CD14-positive monocyte (primary cell): ENCODE measurements around a stretch of chr16.

DNA sequence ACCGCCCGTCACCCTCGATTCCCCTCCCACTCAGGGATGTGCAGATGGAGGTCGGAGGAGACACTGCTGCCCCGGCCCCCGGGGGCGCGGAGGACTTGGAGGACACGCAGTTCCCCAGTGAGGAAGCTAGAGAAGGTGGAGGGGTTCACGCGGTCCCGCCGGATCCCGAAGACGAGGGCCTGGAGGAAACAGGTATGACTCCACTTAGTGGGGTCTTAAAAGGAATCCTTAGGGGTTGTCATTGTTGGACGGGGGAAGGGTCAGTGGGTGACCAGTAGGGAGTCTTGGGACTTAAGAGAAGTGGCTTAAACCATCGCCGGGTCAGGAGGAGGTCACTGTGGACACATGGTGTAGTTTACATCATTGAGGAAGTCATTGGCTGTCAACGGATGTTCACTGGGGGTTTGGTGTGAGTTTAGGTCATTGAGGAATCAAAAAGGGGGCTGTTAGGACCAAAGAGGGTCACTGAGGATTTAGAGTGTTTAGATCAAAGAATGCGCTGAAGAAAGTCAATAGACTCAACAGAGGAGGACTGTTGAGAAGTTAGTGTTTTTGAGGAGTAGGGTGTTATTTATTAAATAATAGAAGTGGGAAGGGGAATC, 553 bp downstream of the MON1B start:
- CAGE, long polyA plus RNA: no peak

- CAGE, long polyA plus RNA: no peak
These were observed 355.6 kb downstream of the WWOX start for GRCh38 chr16:78454862-78455615.

GRCh38 chr16:78537312-78537923, 438.0 kb downstream of the WWOX start:
- CAGE, long polyA plus RNA: no peak

DNA sequence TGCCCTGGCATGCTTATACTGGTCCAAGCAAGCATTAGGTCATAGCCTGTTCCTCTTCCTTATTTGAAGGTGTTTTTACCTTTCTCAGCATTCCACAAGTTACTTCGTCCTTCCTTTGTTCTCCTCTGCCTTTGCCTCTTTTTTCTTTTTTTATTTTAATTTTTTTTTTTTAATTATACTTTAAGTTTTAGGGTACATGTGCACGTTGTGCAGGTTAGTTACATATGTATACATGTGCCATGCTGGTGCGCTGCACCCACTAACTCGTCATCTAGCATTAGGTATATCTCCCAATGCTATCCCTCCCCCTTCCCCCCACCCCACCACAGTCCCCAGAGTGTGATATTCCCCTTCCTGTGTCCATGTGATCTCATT, 548.7 kb downstream of the MAF start:
- CAGE, long polyA plus RNA: no peak

GRCh38 chr16:79286838-79287558, 313.5 kb downstream of the MAF start:
- CAGE, long polyA plus RNA: no peak

DNA sequence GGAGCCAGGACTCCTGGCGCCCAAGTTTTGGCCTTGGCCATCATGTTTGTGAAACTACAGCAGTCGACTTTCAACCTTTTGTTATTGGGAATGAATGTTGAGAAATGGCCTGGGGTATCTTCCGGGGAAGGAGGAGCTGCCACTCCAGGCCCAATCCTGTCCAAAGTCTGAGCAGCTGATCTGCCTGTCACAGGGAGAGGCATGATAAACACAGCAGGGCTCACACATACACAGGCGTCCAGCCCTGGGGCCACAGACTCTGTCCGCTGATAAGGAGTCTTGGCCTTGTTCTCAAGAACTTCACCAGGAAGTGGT, 199.8 kb downstream of the MAF start:
- CAGE, long polyA plus RNA: no peak

DNA sequence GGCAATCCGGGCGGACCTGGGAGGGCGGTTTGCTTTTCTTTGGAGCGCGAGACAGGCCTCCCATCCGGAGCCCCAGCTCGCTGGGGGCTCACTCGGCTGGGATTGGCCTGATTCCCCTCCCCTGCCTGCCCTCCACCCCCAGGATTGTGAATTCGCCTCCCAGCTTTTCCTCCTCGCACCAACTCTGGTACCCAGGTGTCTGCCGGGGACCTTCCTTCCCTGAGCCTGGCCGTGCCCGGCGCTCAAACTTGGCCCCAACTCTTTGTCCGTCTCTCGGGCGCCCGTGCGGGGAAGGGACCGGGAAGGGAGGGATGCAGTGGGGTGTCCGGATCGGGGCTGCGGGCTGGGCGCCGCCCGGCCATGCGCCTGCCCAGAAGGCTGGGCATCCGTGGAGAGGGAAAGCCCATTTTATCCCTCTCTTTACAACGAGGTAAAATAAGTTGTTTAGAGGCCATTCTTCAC, 518 bp upstream of the MAF start:
- CAGE, long polyA plus RNA: no peak

GRCh38 chr16:79848689-79849416, 248.3 kb upstream of the MAF start:
- CAGE, long polyA plus RNA: no peak

- CAGE, long polyA plus RNA: no peak
These were observed 249.8 kb upstream of the MAF start for GRCh38 chr16:79850377-79850764.

DNA sequence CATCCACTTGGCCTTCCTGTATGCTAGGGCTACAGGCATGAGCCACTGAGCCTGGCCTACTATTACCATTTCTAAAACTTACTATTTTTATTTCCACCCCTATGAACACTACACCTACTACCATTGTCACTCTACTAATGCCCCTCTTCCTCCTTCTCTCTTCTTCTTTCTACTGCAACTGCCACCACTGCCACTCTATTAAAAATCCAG, 330.3 kb upstream of the MAF start:
- CAGE, long polyA plus RNA: no peak

DNA sequence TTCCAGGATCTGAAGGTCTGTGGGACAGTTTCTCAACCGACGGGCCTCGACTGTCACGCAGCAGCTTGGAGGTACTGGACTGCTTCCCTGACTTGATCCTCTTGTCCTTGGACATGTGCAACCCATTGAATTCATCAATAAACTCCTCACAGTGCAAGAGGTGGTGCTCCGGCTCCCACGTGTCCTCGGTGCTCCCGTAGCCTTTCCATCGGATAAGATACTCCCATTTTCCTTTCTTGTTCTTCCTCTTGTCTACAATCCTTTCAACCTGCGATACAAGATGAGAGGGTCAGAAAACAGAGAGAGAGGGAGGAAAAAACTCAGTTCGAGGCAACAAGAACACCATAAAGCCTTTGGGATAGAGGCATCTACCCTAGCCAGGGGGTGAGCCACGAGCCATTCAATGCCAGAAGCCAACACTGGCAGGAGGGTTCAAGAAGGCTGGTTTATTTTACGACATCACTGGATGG, 119.5 kb downstream of the CDYL2 start:
- CAGE, long polyA plus RNA: no peak

DNA sequence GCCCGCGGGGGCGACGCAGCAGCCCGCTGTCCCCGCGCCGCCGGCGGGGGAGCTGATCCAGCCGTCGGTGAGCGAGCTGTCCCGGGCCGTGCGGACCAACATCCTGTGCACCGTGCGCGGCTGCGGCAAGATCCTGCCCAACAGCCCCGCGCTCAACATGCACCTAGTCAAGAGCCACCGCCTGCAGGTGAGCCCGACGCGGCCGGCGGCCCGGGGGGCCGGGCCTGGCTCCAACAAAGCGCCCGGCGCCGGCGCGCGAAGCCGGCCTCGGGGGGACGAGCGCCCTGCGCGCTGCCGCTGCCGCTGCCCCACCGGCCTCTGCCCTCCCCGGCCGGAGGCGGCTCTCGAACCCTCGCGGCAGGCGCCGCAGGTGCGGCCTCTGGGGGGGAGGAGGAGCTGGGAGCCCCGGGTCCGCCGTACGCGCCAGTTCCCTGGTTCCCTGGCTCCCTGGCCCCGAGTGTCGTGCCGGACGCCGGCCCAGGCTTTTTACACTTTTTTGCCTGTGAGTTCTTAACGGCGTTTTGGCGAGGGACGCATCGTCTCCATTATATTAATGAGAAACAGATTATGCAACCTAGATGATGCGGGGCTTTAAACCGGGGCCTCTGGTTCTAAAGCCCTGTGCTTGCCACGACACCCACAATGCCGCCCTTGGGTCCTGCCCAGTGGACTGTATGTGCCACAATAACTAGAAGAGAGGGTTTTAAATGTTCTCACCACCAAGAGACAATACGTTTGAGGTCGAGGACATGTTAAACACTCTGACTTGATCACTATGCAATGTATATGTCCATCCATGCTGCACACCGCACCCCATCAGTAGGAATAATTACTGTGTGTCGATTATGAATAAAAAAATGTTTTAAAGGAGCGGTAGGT, 617 bp downstream of the ATMIN start:
- CAGE, long polyA plus RNA: no peak

DNA sequence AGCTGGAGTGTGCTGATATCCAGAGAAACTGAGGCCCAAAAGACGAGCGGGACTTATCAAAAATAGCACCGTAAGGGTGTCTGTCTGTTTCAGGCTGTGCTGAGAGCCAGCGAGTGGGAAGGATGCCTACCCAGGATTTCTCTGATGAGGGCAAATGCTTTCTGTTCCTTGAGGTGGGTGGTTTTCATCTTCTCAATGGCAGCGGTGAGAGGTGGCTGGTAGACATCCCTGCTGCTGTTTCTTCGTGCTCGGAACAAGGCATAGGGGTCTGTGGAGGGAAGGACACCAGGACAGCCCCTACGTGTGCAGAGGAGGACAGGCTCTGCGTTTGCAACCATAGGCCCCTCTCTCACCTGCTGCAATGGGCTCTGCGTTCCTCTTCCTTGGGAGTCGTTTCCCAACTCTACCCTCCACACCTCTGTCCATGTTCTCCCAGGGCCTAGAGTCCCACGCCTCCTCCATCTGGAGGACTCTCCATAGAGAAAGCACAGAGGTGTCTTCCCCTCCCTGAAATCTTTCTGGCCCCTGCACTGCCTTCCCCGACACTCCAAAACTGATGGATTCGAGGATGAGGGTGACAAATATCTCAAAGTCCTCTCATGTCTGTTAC, 37.3 kb upstream of the GCSH start:
- CAGE, long polyA plus RNA: no peak

DNA sequence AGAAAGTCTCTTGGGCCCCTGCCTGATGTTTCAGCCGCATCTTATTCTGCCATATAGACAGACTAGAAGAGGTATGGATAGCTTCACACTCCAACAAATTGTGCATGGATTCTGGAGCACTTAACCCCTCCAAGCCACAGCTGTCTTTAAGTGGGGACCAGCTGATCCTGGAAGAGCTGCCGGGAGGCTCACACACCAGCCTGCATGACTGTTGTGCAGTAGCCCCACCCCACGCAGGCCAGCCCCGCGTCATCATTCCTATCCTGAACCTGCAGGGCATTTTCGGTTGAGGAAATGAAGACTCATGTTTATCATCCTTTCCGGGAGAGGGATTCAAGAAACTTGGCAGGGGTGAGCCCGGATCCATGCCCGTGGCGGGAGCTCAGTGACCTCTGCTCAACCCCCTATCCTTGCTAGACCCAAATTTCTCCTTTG, 43.6 kb upstream of the CMIP start:
- CAGE, long polyA plus RNA: no peak

GRCh38 chr16:81415646-81416216, 28.9 kb upstream of the CMIP start:
- CAGE, long polyA plus RNA: no peak

DNA sequence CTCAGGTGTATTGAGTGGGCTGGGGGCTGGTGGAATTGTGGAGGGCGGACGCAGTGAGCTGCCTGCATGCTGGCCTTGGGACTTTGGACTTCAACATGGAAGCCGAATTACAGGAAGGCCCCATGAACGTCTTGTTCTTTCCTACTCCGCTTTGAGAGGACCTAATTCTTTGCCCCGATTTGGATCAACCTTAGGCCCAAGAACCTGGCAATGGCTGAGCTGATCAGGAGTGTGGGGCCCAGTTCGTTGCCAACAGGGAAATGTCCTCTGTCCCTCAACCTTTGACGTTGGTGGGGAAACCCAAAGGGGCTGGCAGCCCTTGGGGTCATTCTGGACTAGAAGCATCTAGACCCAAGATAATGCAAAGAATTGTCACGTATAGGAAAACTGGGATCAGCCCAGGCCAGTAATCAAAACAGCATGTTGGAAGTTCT, 24.3 kb downstream of the CMIP start:
- CAGE, long polyA plus RNA: no peak

DNA sequence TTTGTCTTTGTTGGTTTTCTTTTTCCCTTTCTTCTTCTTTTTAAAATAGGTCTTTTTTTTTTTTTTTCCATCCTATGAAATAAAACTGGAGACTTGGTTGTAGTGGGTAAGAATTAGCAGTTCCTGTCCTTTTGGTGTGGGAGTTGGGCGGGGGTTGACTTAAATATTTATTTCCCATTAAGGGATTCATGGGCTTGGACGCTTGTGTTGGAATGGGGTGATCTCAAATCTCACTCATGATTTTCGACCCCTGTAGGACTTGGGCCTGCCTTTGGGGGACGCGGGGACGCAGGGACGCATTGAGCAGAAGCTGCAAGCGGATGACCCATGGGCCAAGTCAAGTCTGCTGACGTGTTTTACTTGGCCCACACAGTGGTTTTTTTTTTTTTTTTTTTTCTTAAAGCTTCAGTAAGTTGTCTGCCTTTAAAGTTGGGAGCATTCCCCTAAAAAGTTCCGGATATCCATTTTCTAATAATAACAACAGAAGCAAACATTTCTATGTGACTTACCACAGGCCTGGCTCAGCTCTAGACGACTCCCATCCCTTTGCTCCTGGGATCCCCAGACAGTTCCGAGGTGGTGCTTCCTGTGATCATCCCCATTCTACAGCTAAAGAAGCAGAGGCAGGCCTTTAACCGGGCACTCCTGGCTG, 29.0 kb downstream of the CMIP start:
- CAGE, long polyA plus RNA: no peak

GRCh38 chr16:81478676-81479372, 34.2 kb downstream of the CMIP start:
- CAGE, long polyA plus RNA: no peak

DNA sequence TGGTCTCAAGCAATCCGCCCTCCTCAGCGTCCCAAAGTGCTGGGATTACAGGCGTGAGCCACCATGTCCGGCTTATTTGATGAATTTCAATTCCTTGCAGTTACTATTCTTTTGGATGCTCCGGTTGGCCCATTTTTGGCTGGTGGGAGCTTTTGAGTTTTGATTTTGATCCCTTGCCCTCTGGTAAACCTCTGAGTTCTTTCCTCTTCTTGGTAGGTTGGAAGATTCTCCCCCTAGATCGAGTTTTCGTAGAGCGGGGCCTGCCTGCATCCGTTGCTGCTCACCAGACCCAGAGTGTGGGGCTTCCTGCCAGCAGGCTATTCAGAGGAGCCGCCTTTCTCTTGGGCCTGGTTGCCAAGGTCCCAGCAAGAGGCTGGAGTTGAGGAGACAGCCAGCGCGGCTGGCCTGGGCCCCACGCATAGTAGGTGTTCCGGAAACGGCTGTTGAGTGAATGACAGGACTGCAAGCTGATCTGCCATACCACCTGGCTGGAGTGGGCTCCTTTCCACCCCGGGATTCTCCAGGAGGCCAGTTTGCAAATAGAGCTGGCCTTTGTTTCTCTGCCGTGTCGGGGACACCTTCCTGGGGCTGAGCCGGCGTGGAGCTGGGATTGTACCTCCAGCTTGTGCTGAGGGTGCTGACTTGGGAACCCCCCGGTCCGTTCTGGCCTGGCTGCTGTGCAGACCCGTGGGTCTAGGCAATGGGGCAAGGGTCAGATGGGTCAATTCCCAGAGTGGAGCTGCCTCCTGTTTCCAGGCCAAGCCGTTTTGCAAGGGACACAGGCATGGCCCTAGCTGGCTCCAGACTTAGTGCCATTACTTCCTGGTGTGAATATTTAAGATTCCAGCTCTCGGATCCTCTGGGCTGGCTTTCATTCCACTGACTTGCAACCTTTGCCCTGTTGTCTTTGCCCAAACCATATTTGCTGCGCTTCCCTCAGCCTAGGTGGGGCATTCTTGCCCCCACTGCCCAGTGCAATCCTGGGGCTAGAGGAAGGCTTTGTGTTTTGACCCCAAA, 68.7 kb downstream of the CMIP start:
- CAGE, long polyA plus RNA: no peak

DNA sequence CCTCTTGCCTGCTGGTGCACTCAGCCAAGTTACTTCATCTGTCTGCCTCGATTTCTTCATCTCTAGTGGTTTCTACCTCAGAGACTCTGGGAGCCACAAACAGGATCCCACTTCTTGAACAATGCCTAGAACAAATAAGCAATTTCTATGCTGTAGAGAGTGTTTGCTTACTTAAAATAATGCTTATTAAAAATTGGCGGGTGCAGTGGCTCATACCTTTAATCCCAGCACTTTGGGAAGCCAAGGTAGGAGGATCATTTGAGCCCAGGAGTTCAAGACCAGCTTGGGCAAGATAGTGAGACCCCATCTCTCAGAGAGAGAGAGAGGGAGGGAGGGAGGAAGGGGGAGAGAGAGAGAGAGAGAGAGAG, 75.6 kb downstream of the CMIP start:
- CAGE, long polyA plus RNA: no peak